Bronchial lymph node (tissue), 1 donor: Measurements from ENCODE around the gene CSPG5.

GRCh38 chr3:45966063-45967253 is 23.2 kb downstream of the CXCR6 start:
- PRO-cap, result no peak

DNA sequence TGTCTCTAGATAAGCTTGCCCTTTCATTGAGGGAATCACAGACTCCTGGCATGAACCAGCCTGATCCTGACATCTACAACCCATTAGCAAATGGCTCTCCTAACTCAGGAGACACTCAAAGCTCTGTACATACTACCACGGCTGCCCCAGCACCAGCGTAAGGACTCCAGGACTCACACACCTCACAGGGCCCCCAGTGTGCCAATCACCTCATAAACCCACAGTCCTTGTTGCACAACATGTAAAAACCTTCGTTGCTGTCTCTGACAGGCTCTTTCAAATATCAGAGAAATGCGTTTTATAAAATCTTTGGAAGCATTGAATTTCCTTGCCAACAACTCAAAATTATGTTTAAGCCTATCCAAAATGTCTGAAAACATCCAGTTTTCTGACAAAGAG is 7.3 kb downstream of the FYCO1 start:
- PRO-cap, result no peak

GRCh38 chr3:46383324-46383995 is 12.7 kb downstream of the CCR5 start:
- PRO-cap, result no peak

DNA sequence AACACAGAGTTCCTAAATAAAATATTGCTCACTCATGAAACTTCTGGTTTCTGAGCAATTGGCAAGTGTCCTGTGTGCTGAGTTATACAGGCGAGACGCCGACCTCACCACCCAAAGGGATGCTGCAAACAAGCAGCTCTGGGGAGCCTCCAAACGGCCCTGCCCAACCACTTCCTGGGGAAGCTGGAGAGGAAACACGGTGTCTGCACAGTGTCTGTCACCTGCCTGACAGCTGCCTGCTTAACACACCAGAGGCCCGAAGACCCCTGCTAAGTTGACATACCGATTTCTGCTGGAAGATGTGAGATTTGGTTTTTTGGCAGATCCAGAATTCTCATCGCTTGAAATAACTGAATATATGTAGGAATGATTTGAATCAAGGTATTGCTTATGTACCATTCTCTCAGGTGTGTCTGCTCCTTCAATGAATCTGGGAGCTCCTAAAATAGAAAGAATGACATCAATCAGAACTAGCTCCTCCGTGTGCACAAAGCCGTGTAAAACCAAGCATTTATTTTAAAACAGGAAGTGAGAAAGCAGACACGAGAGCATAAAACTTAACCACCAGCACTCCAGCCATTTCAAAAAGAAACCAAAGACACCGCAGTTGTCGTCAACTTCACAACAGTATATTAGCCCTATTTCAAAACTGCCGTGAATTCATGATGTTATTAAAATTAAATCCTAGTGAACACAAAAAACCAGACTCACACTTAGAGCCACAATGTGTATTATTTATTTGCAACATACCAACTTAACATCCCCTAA is 27.2 kb downstream of the LRRC2 start:
- PRO-cap, result bidirectional peak, plus-strand start at position 188 of the sequence, minus-strand start at position 124 of the sequence; bidirectional peak, plus-strand start at position 584 of the sequence, minus-strand start at position 332 of the sequence

GRCh38 chr3:46559966-46560315 is 6.2 kb downstream of the LRRC2 start:
- PRO-cap, result no peak

DNA sequence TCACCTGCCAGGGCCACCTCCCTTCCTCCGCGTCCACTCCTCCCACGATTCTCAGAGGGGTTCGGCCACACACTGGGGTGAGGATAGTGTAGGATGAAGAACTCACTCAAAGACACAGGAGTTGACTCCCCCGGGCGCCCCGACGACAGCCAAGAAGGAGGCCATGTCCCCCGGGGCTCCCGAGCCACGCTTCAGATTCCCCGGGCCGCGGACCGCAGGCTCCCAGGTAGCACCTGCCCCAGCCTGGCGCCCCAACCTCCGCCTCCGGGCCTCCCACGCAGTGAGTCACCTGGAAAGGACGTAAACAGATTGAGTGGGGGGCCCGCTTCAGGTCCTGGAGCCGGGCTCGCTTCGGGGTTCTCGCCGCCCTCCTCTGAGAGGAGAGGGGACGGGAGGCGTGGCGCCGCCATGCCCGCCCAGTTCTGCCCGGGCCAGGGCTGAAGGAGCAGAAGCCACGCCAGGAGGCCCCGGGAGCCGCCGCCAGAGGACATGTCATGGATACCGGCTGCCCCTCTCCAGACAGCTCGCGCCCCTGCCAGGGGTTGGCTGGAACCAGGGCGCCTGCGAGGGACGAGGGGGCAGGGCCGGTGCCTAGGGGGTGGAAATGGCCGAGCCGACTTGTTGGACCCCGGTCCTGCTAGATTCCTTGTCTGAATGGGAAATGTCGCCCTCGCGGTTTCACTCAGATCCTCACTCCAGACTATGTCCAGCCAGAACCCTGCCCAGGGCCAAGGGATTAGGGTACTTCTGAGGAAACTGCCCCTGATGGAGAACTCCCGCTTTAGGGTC is 29.4 kb downstream of the MYL3 start:
- PRO-cap, result unidirectional peak, minus-strand start at position 370 of the sequence

- PRO-cap, result unidirectional peak, minus-strand start at chr3:46883300; bidirectional peak, plus-strand start at chr3:46883451, minus-strand start at chr3:46883300
Observed at GRCh38 chr3:46883177-46883626, 5.7 kb downstream of the PTH1R start.

DNA sequence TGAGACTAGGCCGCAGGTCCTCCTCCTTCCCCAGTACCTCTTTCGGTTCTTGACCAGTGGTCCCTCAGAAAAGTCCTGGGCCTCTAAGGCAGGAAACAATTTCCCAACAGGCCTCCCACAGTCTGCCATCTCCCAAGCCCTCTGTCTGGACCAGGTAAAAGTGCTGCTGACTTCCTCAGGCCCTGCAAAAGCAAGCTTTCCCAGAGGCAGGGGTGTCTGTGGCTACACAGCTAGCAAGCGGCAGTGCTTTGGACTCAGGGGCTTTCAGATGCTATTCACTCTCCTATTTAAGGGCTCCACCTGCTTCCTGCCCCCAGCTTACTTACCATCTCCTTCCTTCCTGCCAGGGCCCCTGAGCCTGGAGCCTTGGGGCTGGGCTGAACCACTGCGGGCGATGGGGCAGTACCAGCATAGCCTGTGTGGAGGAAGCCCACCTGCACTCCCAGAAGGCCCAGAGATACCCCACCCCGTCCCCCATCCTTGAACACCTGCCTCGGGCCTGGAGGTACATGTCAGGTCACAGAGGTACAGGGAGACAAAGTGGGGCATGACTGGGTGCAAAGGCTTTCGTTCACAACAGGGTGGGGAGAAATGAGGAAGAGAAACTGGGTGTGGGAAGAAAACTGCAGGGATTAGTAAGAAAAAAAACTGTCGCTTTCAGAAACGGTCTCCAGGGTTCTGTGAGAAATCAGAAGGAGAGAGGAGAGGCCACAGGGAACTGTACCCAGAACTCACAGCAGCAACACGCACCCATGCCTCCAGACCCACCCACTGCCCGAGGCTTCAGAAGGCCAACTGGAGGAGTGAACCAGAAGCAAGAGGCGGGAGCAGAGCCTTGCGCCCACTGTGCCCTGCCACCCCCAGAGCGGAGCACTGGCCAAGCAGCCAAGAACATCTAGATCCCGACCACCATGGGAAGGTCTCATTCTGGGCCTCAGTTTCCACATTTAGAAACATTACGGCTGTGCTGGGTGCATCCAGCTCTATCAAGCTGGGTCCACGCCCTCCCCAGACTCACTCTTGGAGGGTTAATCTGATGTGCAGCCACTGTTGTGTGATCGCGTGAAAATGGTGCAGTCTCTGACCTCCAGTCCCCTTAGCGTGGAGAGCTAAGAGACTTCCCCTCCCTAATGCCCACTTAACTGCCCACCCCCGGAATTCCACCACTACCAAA is 49.4 kb downstream of the CCDC12 start:
- PRO-cap, result bidirectional peak, plus-strand start at position 386 of the sequence, minus-strand start at position 265 of the sequence; unidirectional peak, plus-strand start at position 691 of the sequence

DNA sequence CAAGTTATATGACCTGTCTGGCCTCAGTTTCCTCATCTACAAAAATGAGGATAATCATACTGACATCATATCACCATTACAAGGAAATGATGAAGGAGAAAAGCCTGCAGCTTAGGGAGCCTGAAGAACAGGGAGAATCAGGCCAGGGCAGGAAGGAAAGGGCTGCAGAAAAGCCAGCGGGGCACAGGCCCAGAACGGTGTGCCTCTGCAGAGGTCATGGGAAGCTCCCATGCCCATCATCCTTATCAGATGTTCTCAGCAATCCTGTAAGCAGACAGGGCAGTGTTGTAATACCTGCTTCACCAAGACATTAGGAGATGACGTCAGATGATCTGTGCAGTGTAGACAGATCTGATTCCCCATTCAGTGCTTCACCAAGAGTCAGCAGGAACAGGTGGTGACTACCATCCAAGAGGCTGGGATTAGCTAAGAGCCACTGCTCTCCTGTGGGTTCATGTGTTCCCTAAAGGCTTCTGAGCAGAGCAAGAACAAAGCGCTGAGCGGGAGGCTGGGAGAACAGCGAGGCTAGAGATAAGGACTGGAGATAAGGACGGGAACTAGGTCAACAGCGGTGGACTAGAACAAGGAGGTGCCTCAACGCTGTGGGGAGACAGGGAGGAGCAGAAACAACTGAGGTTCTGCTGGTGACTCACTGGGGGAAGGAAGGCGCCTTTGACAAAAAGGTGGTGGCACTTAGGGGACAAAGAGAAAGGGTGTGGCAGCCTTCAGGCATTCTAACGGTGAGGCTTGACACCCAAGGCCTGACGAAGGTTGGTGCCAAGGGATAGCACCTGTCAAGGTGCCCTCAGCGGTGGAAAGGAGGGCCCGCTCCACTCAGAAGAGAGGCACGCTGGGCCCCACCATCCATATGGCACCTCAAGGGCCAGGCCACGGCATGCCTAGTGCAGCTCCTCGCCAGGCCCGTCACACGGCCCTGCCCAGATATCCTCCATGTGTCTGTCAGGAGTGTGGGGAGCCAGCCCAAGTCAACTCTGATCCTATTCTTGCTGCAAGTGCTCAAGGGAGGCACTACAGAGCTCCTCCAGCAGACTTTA is 28.4 kb downstream of the CCDC12 start:
- PRO-cap, result no peak

DNA sequence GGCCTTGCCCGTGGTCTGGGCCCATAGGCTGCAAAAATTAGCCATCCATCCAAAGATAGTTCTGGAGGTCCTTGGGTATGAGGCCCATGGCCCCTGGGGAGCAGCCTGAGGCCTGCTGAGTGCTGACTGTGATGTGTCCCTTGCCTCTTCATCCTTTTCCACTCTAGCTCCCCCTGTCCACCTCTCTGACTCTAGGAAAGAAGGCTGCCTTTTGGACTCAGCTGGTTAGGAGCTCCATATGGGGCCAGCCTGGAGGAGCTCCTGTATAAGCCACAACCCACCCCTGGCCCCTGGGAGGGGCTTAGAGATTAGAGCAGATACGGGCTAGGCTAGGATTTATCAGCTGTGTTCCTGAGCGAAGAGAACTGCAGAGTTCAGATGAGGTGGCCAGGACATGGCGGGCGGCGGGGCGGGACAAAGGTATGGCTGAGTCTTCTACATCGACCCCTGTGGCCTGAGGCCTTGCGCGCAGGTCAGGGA is 7.8 kb downstream of the NBEAL2 start:
- PRO-cap, result no peak

GRCh38 chr3:46990022-46991142 is 10.9 kb downstream of the NBEAL2 start:
- PRO-cap, result bidirectional peak, plus-strand start at chr3:46990911, minus-strand start at chr3:46990609

- PRO-cap, result no peak
Observed at GRCh38 chr3:47000810-47001605, 21.5 kb downstream of the NBEAL2 start.

DNA sequence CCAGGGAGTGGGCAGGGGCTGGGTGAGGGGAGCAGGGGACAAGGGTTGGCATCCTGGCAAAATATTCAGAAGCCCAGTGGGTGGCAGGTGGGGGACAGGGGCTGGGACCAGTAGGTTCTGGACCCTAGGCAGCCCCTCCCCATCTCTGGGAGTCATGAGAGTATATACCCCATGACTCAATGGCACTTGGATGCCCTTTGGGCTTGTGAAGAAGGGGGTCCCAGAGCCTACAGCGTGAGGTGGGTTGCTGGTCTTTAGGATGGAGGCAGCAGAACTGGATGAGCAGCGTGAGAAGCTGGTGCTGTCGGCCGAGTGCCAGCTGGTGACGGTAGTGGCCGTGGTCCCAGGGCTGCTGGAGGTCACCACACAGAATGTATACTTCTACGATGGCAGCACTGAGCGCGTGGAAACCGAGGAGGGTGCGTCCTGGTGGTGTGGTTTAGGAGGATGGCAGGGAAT is 24.1 kb downstream of the NBEAL2 start:
- PRO-cap, result no peak

- PRO-cap, result no peak
Observed at GRCh38 chr3:47005404-47006254, 26.2 kb downstream of the NBEAL2 start.

GRCh38 chr3:47228010-47228498 is 54.5 kb downstream of the KIF9 start:
- PRO-cap, result no peak

GRCh38 chr3:47381329-47381801 is 544 bp downstream of the PTPN23 start:
- PRO-cap, result bidirectional peak, plus-strand start at chr3:47381590, minus-strand start at chr3:47381424

DNA sequence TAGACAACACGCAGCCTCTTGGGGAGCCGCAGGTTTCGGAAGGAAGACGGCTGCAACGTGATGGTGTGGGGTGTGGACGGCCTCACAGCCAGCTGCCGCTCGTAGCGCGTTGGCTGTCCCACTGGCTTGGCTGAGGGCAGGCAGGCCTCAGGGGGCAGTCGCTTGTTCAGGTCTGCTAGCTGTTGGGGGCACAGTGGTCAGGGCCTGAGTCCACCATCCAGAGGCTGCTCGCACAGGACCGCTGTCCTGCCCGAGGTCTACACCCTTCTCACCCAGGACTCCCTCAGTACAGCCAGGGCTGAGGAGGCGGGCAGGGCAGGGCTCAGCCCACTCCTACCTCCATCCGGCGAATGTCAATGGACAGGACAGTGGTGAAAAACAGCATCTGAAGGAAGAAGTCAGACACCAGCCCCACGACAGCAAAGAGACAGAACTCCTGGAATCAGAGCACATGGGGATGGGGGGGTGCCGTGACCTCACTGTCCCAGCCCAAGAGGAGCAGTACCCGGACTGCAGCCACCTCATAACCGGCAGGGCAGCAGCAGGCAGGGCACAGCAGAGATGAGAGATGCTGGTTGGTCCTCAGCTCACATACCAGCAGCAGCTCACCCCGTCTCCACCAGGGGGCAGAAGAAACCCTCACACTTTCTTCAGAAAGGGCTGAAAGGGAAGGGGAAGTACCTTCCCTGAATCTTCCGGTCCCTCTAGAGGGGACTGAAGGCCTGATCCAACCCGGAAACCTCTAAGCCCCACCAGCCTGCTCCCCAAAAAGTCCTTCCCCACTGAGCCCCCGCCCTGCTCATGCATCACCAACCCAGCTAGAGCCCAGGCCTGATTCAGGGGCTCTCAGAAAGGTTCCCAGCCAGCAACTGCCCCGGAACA is 40.0 kb downstream of the PTPN23 start:
- PRO-cap, result no peak

DNA sequence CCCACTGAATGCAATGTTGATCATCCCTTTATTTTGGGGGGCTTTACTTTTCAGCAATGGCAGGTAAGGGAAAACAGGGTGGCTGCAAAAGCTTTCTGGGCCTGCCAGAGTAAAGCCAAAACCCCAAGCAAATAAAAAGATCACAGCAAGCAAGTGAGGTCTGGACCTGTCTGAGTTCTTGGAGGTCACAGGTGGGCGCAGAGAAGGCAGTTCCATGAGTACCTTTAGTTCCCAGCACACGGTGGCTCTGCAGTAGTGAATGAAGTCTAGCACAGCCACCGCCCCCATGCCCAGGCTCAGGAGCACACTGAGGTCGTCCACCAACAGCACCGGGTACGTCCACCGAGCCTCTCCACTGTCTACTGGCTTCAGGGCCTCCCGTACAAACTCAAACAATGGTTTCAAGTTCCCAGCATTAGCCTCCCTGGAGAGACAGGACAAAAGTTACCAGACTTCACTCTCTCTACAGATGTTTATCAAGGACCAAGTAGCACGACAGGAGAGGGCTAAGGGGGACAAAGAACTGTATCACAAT is 12.0 kb downstream of the ELP6 start:
- PRO-cap, result no peak

DNA sequence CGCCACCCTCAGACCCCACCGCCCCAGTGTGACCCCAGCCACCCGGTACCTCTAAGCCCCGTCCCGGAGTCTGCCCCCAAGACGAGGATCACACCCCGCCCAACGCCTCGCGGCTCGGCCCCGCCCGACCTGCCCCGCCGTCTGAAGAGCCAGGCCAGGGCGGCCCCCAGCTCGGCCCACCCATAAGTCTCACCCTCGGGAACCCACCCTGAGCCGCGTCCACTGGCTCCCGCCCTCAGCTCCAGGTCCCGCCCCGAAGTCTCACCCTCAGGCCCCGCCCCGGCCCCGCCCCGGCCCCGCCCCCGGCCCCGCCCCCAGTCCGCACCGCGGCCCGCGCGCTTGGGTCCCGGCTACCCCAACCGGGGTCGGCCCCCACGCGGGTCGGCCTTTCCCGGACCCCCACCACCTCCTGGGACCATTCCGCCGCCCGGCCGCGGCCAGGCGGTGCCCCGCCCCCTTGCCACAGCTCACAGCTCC is 587 bp downstream of the CSPG5 start:
- PRO-cap, result no peak

DNA sequence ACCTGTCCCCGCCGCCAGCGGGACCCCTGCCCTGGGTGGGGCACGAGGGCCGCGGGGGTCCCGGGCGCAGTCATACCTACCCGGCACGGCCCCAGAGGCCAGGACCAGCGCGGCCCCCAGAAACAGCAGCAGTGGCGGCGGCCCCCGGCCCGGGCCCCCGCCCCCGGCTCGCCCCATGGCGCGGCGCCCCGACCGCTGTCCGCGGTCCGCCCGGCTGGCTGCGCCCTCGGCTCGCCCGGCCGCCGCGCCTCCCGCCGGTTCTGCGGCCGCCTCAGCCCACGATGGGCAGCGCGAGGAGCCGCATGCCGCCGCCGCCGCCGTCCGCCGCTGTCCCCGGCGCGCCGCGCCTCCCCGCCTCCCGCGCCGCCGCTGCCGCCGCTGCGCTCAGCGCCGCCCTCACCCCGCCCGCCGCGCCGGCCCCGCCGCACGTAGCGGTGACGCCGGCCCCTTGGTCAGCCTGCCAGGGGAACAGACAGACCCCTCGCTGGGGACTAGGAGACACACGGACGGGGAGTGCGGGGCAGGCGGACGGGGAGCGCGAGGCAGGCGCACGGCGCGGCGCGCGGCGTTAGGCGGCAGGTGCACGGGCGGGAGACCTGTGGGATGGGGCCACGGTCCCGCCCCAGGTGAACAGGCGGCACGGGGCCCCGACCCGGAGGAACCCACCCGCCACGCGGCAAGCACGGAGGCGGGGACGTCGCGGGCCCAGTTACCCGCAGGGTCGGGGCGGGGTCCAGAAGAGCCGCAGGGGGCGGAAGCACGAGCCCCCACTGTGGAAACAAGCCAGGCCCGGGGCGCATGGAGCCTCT is at the start of gene CSPG5:
CSPG5 (minus strand) TSS at position 349 of the 809 bp plus-strand sequence.
- PRO-cap, result bidirectional peak, plus-strand start at position 475 of the sequence, minus-strand start at position 371 of the sequence